SJSA1 (cell line): ENCODE data around the genes PHLDA2 and RRM1.

GRCh38 chr11:2928744-2929460 is at the start of gene PHLDA2:
PHLDA2 (minus strand) TSS chr11:2929420.
- RAMPAGE, long total RNA, result start-site peak on the minus strand at chr11:2929419-2929425, 44 and 83 reads in 2 replicates

DNA sequence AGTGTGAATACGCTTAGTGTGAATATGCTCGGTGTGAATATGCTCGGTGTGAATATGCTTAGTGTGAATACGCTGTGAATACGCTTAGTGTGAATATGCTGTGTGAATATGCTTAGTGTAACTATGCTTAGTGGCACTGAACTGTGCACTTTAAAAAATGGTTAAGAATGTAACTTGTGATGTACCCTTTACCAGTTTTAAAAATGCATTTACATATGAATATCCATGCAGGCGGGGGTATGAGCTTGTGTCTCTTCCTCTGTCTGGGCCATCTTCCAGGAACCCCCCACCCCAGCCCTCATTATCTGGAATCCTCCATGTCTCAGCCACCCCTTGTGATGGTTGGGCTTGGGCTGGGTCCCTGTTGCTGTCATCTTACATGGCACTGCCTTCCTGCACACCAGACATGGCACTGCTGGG is 9.6 kb upstream of the PHLDA2 start:
- RAMPAGE, long total RNA, result no peak

DNA sequence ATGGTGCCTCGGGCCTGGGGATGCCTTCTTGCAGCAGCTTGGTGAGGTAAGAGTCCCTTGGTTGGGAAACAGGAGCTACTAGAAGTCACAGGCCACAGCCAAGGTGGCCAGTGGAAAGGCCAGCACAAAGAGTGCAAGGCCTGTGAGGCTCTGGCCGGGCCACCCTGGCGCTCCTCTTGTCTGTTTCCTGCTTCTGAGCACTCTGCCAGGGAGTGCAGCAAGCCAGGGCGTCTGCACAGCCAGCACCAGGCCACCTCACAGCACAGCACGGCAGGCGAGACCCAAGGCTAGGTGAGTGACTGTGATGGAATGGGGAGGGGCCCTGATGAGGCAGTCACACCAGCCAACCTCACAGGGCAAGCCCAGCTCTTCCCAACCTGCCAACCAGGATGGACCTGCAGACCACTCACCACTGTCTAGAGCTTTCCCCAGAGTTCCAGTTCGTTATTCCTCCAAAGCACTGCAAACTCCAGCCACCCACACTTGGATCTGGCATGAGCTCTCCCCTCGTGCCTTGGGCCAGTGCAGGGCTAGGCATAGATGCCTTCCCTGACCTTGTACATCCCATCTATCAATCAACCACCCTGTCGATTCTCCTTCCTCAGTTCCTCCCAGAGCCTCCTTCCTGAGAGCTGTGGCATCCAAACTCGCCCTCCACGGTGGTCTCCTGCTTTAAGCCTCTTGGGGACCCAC is 11.8 kb upstream of the NAP1L4 start:
- RAMPAGE, long total RNA, result no peak

DNA sequence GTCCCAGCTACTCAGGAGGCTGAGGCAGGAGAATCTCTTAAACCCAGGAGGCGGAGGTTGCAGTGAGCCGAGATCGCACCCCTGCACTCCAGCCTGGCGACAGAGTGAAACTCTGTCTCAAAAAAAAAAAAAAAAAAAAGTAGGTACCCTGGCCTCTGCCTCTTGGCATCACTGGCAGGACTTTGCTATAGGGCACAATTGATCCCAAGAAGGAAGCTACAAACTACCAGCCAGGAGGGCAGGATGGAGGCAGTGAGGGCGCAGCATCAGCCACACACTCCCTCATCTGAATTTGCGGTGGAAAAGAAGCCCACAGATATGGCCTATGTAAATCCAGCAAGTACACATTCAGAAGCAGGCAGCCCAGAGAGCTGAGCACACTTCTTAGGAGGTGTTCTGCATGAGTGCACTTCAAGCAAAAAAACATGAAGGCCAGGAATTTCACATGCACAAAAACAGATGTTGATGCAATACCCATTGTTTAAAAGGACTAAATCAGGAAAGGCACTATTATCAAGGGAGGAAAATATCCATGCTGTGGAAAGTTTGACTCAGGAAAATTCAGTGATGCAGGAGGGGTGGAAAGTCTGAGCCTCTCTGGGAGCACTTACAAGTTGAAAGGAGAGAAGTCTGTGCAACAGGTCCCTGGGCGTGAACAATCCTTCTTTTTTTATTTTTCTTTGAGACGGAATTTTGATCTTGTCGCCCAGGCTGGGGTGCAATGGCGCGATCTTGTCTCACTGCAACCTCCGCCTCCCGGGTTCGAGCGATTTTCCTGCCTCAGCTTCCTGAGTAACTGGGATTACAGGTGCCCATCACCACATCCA is 15.7 kb upstream of the CARS1 start:
- RAMPAGE, long total RNA, result no peak

DNA sequence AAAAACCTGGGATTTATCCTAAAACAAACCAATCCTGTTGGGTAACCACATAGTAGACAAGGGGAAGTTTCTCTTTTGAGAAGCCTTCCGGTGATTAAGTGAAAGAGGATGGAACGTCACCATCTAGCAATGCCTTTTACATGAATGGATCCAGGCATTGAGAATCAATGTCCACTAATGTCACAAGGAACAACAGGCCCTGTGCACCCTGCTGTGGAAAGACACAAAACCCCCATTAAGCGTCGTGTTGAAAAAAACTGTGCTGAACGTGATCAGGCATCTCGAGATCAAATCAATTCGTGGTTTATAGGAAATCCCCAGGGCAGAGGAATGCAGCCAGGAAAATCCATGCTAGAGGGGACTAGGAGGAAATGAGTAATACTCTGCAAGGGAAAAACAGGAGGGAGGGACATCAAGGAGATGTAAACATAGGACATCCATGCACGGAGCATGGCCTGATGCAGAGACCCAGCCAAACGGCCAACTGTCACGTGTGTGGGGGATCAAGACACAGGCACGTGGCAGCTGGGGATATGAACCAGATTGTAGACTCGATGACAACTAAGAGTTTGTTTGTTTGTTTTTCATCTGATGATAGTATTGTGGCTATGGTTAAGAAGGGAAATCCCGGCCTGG is 38.6 kb upstream of the CARS1 start:
- RAMPAGE, long total RNA, result no peak

DNA sequence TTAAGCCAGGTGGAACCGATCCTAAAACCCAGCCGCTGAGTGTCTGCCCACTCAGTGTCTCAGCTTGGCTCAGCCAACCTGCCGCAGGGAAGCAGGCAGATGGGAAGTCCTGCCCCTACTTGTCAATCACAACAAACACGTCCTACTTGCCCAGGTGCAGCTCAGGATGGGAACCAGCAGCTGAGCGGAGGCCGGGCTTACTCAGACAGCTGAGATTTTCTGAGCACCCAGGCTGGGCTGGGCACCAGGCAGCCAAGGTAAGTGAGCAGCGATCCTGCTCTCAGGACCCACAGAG is 34.5 kb downstream of the OSBPL5 start:
- RAMPAGE, long total RNA, result no peak

GRCh38 chr11:3357509-3358656 is 21.1 kb downstream of the ZNF195 start:
- RAMPAGE, long total RNA, result no peak

GRCh38 chr11:3605752-3606039 is 36.1 kb downstream of the ART5 start:
- RAMPAGE, long total RNA, result no peak

GRCh38 chr11:3613779-3614410 is 27.9 kb downstream of the ART5 start:
- RAMPAGE, long total RNA, result no peak

GRCh38 chr11:3642479-3643266 is 881 bp upstream of the ART5 start:
- RAMPAGE, long total RNA, result no peak

- RAMPAGE, long total RNA, result no peak
Measured at GRCh38 chr11:3823953-3824599, 15.7 kb downstream of the PGAP2 start.

GRCh38 chr11:3826398-3827335 is 14.1 kb downstream of the RHOG start:
- RAMPAGE, long total RNA, result no peak

DNA sequence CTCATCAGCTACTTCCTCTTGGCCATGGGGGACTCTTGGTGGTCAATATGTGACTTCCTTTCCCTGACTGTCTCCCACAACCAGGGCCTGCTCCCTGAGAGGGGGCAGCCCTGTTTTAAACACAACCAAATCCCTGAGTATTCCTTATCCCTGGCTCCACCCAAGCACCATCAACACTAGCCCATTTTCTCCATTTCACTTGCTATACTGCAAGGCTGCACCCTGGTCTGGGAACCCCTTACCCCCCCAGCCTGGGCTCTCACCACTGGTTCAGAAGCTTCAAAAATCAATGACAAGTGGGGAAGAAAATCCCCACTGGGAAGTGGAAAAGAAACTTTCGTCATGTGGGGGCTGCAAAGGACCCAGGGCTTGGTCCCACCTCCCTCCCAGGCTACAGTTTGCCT is 9.8 kb downstream of the RHOG start:
- RAMPAGE, long total RNA, result no peak

- RAMPAGE, long total RNA, result no peak
Measured at GRCh38 chr11:3834364-3834577, 6.5 kb downstream of the RHOG start.

- RAMPAGE, long total RNA, result no peak
Measured at GRCh38 chr11:3879852-3880564, 24.5 kb downstream of the STIM1 start.

- RAMPAGE, long total RNA, result no peak
Measured at GRCh38 chr11:3931052-3931895, 75.8 kb downstream of the STIM1 start.

GRCh38 chr11:3989219-3989658 is 105.4 kb upstream of the RRM1 start:
- RAMPAGE, long total RNA, result no peak

DNA sequence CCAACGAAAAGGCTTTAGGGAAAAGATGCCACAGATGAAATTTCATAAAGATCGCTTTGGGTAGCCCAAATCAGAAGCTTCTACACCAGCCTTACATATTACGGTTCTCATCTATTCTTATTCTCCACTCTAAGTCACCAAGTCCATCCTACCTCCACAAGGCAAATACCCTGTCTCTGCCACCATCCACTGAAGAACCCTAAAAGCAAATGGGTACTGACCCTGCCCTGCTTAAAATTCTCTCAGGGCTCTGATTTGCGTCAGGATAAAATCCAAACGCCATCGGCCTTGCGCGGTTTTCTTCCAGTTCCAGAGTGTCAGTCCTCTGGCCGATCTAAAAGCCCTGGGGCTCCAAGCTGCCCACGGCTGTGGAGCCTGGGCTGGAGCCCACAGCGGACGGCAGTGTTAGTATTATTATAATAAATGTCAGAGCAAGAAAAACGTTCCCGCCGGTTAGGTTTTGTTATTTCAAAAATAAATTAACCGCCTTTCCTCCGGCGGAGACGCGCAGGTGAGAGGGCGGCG is 518 bp upstream of the RRM1 start:
- RAMPAGE, long total RNA, result no peak

GRCh38 chr11:4094544-4095396 is at the start of gene RRM1:
RRM1 (plus strand) TSS chr11:4094799.
- RAMPAGE, long total RNA, result start-site peak on the plus strand at chr11:4094804-4094867, 691 and 696 reads in 2 replicates

DNA sequence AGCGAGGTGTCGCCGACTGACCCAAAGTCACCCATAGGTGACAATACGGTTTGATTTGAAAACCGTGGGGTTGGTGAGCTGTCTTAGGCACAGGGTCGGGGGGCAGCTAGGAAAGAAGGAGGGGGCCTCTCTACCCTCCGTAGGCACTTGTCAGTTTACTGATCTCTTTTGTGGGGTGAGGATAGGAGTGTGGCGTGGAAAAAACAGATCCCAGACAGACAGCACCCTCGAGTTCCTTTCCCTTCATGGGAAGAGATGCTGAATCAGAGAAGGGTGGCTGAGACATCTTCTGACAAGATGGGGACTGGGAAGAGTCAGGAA is 758 bp downstream of the RRM1 start:
- RAMPAGE, long total RNA, result no peak